Tibial artery (tissue), 1 donor: ENCODE data around the gene LRBA.

DNA sequence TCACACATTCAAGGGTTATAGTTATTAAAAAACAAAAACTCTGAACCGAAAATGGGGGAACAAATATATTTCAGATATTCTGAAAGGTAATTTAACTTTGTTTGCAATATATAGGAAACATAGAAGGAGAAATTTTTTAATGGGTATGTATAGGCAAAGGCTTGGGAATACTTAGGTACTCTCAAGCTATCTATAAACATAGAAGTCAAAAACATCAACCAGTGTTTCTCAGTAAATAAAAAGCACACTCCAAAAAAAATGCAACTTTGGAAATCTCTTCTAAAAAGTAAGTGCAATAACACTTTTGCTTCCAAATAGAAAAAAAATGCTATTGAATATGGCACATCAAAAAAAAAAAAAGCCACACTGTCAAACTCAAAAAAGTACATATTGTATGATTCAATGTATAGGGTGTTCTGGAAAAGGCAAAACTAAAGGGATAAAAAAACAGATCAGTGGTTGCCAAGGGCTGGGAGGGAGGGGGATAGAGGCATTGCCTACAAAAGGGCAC is 112.7 kb downstream of the SLC10A7 start:
- PRO-cap = no peak

DNA sequence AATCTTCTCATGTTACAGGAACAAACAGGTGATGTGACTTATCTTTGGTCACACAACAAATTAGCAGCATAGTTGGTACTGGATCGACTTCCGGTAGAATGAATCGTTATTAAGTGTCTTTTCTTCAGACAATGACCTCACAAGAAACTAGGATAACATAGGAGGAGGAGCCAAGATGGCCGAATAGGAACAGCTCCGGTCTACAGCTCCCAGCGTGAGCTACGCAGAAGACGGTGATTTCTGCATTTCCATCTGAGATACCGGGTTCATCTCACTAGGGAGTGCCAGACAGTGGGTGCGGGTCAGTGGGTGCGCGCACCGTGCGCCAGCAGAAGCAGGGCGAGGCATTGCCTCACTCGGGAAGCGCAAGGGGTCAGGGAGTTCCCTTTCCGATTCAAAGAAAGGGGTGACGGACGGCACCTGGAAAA is 24.4 kb downstream of the POU4F2 start:
- PRO-cap = no peak

DNA sequence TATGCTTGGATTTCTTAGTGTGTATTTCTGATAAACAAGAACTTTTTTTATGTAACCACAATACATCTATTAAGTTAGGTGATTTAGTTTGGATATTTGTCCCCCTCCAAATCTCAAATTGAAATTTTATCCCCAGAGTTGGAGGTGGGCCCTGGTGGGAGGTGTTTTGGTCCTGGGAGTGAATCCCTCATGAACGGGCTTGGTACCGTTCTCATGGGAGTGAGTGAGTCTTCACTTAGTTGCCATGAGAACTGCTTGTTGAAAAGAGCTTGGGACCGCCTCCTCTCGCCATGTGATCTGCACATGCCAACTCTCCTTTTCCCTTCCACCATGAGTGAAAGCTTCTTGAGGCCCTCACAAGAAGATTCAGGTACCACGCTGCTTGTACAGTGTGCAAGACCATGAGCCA is 201.3 kb upstream of the TTC29 start:
- PRO-cap = no peak

DNA sequence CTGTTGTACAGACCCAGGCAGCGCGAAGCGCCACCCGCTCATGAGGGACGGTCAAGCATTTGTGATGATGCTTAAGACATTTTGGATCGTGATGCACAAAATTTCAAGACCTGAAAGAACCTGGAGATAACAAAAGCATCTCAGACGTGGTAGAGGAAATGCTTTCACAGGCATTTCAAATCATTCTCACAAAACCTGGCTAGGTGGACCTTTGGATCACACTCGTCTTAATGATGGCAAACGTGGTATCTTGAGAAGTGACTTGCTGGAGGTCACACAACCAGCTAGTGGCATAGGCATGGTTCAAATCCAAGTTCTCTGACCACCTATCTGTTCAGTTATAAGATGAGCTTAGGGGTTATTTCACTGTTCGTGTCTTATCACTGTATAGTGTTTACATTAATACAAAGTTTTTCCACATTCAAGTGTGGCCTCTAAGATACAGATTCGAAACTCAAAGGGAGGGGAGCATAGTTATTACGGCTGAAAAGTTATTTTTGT is 512 bp upstream of the PRMT9 start:
- PRO-cap = no peak

DNA sequence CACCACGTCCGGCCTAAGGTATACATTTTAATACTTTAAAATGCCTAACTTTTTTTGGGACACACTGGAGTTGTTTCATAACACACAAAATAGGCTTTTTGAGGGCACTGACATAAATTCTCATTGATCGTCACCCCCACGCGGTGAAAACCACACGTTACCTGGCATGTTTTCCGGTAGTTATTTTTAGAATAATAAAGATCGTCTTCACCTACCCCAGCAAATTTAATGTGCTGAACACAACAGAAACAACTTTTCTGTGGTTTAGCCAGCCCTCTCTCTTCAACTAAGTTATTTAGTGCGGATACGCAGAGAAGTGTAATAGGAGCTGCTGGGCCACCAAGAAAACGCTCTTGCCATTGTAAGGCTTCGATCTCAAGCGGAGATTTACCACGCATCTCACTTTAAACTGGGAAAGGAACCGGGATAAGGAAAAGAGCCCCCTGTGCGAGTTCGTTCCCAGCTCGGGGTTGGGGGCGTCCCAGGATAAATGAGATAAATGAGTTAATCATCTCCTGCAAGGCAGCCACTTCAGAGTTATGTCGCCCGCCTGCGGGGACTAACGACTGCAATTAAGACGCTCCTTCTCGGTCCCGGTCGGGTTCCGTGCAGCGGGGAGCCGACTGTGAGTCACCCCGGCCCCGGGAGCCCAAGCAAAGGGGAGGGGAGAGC is 597 bp upstream of the ARHGAP10 start:
- PRO-cap = bidirectional peak, plus-strand start outside the sequence, minus-strand start at position 574 of the sequence

GRCh38 chr4:147756066-147756321 is 24.1 kb downstream of the ARHGAP10 start:
- PRO-cap = no peak

DNA sequence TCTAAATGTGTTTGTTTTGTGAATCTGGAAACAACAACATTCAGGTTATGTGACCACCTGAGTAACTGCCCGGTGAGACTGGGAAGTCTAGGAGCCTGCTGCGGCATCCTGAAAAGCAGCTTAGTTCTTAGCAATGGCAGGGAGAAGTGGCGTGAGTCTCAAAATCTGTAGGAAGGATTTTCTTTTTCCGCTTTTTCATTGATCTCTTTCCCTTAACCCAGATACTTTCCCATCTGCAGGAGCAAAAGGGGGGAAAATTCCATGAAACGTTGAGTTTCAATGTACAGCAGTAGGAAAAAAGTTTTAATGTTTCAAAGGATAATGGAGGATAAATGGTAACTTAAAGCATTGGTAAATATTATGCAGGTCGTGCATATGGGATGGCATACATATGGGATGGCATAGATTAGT is 54.4 kb downstream of the ARHGAP10 start:
- PRO-cap = no peak

GRCh38 chr4:147855502-147856174 is 123.8 kb downstream of the ARHGAP10 start:
- PRO-cap = unidirectional peak, minus-strand start at chr4:147855787

DNA sequence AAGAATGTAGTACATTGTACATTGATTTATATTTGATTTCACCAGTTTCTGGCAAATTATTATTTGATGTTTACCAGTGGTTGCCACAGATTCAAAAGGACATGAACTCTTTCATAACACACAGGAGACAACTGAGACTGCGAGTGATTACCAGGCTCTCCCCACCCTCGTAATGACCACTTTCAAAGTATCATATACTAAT is 158.5 kb downstream of the NR3C2 start:
- PRO-cap = no peak

DNA sequence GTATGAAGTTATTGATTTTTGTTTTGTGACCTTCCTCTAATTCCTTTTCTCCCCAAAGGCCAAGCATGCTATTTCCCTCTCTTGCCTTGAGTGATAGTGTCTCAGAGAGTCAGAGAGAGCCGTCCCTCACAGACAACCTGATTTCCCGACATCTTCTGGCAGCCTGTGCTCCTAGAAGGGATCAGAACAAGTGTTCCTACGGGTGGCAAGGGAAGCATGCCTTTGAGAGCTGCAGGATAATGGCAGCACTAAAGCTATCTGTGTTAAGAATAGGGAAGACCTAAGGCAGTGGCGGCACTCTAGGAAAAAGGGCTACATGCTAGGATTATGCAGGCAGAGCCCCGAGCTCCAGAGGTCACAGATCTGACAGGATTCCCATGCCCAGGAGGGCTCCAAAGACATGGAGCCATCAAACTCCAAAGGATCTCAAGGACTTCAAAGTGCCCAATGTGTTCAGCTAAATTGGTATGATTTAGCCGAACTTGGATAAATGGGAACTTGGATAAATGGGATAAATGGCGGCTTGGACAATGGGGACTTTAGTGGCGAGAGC is 106.2 kb downstream of the NR3C2 start:
- PRO-cap = no peak

GRCh38 chr4:148420646-148421551 is 21.3 kb downstream of the NR3C2 start:
- PRO-cap = no peak

- PRO-cap = bidirectional peak, plus-strand start at chr4:148445403, minus-strand start at chr4:148445322; bidirectional peak, plus-strand start at chr4:148445664, minus-strand start at chr4:148445582
These were observed 3.2 kb upstream of the NR3C2 start for GRCh38 chr4:148445220-148446037.

DNA sequence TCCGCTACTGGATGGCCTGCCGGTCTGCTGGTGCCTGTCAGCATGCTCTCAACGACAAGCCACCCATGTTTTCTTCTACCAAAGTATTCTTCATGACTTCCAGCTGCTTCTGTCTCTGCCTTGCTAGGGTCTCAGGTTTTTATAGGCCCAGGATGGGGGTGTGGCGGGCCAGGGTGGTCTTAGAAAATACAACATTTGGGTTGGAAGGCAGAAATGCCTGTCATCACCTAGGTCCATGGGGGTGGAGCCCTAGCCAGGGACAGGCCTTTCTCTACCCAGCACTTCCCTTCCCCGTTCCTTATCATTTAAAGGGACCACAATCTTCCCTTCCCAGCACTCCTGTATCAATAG is 108.5 kb upstream of the IQCM start:
- PRO-cap = no peak

DNA sequence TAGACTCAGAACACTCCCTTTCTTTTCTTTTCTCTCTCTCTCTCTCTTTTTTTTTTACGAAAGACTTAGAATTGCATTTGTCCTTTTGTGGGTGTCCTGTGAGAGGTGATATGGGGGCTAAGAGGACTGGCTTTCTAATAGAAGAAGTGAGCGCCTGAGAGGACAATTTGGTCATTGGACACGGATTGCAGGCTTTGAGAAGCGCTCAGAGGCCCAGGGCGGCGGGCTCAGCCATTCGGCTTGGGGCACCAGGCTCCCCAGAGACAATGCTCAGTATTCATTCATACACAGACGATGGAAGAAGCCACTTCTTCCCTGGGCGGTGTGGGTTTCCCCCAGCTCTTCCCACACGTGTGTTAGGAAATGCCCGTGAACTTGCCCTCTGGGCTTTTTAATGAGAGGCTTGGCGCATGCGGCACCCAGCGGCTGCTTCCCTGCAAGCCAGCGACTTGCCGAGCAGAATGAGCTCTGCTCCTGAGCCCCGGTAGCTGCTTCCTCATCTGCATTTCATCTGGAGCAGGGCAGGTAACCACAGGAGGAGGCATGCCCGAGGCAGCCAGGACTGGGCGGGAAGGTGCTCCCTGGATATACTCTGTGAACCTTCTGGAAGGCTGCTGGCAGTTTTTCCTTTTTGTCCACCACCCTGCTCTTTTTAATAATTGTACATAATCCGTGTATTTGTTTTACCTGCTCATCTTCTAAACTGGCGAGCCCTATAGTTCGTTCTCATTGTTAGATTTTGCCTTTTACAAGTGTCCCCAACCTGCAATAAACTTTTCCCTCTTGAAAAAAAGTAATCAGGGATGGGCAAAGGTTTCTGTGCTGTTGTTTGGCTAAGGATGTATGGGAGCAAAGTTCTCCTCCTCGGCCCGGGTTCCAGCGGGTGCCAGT is 178.6 kb downstream of the DCLK2 start:
- PRO-cap = no peak

DNA sequence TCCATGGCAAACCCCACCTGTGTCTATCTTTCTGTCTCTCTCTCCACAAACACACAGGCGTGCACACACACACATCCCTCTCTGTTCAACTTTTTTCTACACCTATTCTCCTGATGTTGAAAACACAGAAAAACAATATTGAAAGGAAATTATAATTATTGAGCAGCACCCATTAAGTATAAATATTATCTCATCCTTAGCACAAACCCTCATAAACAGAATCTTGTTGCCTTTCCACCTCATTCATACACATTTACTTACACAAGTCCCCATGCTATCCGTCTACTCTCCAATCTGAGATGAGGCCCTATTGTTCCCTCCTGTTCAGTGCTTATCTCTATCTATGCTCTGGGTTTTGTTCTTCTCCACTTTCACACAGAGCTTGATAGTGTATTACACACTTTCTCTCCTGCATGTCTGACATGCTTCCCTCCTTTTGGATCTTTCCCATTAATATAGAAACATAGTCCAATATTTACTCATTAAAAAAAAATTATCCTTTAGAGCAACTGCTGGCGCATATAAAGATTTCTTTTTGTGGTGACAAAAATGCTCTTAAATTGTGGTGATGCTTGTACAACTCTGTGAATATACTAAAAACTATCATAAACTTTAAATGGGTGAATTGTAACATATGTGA is 238.2 kb upstream of the MAB21L2 start:
- PRO-cap = no peak

- PRO-cap = unidirectional peak, minus-strand start at chr4:151015284
These were observed at the start of gene LRBA for GRCh38 chr4:151014872-151015508. Gene LRBA (minus strand): TSS chr4:151015284.

DNA sequence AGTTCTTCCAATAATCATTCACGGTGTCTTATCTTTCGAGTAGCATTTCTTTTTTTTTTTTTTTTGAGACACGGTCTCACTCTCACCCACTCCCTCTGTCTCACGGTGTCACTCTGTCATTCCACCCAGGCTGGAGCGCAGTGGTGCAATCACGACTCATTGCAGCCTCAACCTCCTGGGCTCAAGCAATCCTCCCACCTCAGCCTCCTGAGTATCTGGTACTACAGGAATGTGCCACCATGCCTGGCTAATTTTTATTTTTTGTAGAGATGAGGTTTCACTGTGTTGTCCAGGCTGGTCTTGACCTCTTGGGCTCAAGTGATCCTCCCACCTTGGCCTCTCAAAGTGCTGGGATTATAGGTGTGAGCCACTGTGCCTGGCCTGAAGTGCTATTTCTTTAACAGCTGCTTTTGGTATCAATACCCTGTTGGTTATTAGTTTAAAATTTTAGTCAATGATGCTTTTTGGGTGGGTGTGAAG is 69.0 kb downstream of the RPS3A start:
- PRO-cap = no peak

- PRO-cap = no peak
These were observed 41.6 kb downstream of the GATB start for GRCh38 chr4:151718713-151720044.

- PRO-cap = no peak
These were observed 230.8 kb upstream of the GATB start for GRCh38 chr4:151991335-151992181.

GRCh38 chr4:152100269-152101384 is 339.8 kb upstream of the GATB start:
- PRO-cap = no peak